Metastatic Breast Carcinoma in the Ovary (tissue), 3 donors: ENCODE data around the genes ELOA and IL22RA1.

DNA sequence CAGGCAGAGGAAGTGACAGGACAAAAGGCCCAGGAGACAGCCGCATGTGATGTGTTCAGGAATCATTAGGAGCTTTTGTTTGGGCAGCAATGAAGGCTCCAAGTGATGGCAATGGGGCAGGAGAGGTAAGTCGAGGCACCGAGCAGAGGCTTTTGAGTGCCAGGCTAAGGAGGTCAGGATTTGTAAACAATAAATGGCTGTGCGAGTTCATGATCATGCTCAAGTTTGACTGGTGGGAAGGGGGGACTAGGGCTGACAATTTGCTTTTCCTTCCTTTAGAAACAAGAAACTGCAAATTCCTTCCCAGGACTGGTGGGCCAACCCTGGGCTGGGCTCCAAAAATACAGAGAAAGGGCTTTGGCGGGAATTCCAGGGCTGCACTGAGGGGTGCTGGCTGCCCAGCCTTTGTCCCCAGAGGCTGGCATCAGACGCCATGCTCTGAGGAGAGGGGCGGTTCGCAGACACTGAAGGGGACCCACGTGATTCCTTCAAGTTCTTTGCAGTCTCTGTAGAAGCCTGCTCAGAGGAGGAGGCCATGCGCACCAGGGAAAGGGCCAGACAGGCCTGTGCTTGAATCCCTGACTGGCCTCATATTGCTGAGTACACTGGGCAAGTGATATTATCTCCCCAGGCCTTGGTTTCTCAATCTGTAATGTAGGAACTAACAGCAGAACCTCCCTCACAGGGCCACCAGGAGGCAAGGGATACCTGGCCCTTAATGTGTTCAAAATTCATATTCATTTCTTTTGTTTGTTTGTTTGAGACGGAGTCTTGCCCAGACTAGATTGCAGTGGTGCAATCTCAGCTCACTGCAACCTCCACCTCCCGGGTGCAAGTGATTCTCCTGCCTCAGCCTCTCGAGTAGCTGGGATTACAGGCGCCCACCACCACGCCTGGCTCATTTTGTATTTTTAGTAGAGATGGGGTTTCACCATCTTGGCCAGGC lies 119.5 kb downstream of the EPHB2 start:
- PRO-cap, 3 experiments, result no peak in any of the 3 experiments

DNA sequence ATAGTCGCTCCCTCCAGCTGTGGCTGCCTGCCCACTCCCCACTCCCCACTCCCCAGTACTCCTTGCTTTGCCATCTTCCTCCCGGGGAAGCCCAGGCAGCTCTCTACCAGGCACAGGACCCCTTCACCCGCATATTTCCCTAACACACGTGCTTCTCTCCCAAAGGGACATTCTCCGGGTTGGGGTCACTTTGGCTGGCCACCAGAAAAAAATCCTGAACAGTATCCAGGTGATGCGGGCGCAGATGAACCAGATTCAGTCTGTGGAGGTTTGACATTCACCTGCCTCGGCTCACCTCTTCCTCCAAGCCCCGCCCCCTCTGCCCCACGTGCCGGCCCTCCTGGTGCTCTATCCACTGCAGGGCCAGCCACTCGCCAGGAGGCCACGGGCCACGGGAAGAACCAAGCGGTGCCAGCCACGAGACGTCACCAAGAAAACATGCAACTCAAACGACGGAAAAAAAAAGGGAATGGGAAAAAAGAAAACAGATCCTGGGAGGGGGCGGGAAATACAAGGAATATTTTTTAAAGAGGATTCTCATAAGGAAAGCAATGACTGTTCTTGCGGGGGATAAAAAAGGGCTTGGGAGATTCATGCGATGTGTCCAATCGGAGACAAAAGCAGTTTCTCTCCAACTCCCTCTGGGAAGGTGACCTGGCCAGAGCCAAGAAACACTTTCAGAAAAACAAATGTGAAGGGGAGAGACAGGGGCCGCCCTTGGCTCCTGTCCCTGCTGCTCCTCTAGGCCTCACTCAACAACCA lies 59.2 kb downstream of the LACTBL1 start:
- PRO-cap, 3 experiments, result no peak in any of the 3 experiments

DNA sequence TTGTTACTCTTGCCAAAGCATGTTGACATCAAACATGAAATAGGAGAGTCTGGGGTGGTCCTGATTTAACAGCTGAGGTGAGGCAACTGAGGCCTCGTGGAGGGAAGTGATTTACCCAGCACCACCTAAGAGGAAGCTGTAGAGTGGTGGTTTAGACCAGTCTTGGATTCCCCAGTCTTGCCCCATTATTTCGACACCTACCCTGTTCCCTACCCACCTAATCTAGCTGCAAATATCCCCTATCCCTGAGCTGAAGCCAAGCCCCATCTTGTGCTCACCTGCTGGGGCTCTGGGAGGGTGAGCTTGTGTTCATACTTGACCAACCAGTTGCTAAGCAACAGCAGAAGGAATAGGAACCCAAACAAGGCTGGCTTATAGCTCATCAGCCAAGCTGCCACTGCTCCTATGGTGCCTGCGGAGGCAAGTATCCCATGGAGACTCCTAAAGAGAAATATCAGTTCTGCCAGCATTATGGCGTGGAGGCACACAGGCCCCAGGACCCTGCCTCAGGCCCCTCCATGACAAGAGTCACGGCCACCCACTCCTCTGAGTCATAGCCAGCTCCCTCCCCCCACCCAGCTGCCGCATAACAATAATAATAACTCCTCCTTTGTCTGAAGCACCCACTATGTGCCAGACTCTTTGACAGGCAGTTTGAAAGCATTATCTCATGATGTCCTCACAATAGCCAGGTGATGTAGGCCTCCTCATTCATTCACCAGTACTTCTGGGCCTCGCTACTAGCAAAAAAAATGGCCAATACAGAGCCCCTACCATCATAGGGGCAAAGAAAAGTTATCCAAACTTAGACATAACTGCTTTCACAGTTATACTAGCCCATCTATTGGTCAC lies 1.8 kb downstream of the TEX46 start:
- PRO-cap, 3 experiments, result no peak in any of the 3 experiments

GRCh38 chr1:23318464-23318835 lies 25.6 kb downstream of the HNRNPR start:
- PRO-cap, 3 experiments, result no peak in any of the 3 experiments

DNA sequence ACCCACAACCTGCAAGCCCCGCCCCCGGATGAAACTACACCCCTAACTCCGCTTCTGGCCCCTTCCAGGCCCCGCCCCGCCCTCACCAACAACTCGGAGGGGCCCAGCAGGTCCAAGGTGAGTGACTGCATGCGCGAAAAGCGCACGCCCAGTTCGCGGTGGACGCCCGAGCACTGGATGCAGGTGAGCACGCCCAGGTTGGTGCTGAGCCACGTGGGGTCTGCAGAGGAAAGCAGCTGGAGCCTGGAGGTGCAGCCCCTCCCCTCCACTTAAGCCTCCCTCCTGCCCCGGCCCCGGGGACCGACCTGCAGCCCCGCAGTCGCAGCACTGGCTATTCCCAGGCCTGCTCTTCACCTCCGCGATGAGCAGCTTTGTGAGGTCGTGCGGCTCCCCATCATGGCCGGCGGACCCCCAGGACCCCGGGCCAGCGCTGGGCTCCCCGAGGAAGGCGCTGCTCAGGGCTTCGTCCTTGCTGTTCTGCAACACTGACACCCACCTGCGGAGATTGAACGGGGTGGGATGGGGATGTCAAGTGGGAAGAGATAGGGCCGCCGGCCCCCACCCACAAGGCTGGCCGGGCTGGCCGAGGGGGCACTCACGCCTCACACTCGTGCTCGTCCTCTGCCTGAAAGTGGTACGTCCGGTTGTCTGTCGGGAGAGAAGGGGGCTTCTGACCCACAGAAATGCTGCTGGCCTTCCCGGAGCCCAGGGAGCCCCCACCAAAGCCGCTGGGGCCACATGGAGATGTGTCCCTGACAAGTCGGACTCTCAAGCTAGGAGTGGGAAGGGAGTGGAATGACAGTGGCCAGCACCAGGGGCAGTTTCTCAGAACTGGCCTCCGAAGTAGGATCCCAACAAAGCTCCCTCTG lies 12.5 kb upstream of the TCEA3 start:
- PRO-cap, 3 experiments, result no peak in any of the 3 experiments

- PRO-cap, 3 experiments, result no peak in any of the 3 experiments
Measured at GRCh38 chr1:23444031-23444577, 19.6 kb upstream of the TCEA3 start.

GRCh38 chr1:23523974-23524636 lies 6.9 kb downstream of the E2F2 start:
- PRO-cap, 3 experiments, result no peak in any of the 3 experiments

DNA sequence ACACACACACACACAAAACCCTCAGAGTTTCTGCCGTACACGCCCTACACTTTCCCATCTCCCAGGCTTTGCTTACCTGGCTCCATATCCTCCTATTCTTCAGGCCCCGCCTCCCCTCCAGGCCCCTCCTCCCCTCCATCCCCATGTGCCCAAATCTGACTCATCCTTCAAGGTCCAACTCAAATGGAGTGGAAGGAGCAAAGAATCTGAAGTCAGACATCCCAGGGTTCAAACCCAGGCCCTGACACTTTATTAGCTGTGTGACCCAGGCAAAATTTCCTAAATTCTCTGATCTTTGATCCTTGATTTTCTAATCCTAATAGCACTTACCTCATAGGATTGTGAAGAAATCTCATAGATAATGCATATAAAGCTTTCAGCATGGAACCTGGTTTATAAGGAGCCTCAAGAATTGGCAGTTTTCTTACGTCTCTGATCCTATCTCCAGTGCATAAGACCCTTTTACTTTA lies 3.8 kb upstream of the E2F2 start:
- PRO-cap, 3 experiments, result no peak in any of the 3 experiments

DNA sequence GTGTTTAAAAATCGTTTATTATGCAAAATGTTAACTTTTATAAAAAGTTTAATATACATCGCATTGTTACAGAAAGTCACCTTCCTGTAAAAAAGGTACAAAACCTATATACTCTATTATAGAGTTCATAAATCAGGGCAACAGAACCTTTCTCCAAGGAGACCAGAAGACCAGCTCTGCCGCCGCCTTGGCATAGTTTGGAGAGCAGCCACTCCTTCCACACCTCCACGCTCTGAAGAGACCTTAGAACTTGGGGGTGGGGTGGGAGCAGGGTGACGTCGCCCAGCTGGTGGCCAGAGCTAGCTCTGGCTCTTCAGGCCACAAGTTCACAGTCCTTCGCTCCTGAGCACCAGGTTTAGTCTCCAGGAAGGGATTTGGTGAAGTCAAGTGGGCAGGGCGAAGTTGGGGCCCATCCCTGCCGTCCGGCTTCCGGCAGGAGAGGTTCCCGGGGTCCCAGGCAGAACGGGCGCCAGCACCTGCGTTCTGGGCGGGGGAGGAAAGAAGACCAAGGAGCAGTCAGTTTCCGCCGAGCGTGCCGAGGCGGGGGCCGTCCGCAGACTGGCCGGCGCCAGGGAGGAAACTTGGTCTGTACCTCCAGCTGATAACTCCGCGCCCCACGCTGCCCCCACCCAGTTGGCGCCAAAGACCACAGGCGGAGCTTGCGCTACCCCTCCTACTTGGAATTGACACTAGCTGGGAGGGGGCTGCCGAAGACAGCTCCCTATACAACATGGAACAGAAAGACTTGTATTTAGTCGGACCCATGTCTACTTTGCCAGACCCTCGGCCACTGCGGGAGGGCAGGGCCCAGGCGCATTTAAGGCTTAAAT lies 1.2 kb downstream of the ID3 start:
- PRO-cap, 3 experiments, result peak in 2 of 3 experiments; most common plus-strand start position 438 of the sequence (in 2); most common minus-strand start position 199 of the sequence (in 1)

GRCh38 chr1:23577076-23577938 lies 18.0 kb upstream of the ID3 start:
- PRO-cap, 3 experiments, result peak in 3 of 3 experiments; most common plus-strand start chr1:23577589 (in 2); most common minus-strand start chr1:23577499 (in 3)

DNA sequence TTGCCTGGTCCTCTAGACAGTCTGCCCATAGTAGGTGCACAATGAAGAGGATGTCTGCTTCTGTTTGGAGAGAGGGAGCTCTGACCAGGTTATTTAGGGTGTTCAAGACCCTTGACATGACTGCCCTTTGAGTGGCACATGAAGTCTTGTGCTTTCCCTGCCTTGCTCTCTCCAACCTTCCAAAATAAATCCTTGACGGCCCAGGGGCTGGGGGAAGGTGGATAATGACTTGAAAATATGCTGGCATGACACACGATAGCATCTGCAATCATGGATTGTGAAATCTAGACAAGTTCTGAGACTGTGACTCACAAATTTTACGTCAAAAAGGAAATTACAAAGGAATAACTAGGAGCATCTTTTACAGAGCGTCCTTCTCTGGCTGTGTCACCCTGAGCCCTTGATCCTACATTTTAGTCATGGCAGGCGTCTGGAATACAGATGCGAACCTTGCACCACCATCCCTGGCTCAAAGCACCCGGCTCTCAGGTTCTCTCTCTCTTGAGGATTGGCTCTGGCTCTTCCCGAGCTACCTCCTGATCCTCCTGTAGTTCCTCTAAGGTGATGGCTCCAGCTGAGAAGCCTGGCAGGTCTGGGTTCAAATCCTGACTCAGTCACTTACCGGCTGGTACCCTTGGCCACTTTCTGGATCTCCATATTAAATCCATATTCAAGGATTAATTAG lies 26.3 kb upstream of the ID3 start:
- PRO-cap, 3 experiments, result no peak in any of the 3 experiments

- PRO-cap, 3 experiments, result no peak in any of the 3 experiments
Measured at GRCh38 chr1:23692358-23693303, 1.0 kb downstream of the RPL11 start.

GRCh38 chr1:23742739-23743640 lies at the start of gene ELOA:
Gene ELOA, plus strand, starts transcription at chr1:23743471.
- PRO-cap, 3 experiments, result peak in 3 of 3 experiments; most common plus-strand start chr1:23743471 (in 3); most common minus-strand start chr1:23743427 (in 2)

DNA sequence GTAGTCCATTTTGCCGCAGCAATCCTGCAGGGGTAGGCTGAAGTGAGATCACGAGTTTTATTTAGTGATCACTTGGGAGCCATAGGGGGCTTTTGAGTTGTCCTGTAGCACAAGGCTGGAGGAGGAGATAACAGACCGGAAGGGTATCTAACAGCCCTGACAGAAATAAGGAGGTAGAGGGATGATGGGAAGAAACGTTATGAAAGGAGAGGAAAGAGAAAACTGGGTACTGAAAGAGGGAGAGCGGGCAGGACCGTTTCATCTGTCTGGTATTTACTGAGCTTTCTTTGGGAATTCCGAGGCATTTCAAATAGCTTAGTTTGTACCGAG lies 718 bp upstream of the FUCA1 start:
- PRO-cap, 3 experiments, result no peak in any of the 3 experiments

GRCh38 chr1:23897150-23897641 lies 16.0 kb downstream of the CNR2 start:
- PRO-cap, 3 experiments, result no peak in any of the 3 experiments

DNA sequence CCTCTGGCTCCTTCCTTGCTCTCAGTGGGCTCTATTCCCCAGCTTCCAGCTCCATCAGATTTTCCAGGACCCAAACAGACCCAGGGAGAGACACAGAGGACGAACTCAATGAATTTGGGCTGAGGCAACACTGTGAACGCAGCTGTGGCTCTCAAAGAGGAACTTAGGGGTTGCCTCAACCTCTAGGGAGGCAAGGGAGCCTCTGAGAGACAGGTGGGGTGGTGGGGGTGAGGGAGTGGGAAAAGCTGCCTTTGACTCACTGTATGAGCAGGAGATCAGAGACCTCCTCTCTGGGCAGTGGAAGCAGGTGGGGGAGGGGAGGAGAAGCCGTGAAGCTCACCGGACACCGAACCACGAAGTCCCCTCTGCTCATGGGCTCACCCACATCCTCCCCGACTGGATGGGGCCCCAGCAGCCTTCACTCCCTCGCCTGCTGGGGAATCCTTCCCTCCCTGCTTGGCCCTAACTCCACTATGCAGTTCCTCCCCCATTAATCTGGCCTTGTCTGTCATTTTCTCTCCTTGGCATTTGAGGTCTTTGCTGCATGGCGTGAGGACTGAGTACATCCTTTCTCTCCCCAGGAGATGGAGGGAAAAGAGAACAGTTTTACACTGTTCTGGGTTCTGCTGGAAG lies 4.3 kb downstream of the CNR2 start:
- PRO-cap, 3 experiments, result no peak in any of the 3 experiments

GRCh38 chr1:24003488-24003936 lies 23.4 kb upstream of the SRSF10 start:
- PRO-cap, 3 experiments, result peak in 1 of 3 experiments; most common plus-strand start chr1:24003664 (in 1)

DNA sequence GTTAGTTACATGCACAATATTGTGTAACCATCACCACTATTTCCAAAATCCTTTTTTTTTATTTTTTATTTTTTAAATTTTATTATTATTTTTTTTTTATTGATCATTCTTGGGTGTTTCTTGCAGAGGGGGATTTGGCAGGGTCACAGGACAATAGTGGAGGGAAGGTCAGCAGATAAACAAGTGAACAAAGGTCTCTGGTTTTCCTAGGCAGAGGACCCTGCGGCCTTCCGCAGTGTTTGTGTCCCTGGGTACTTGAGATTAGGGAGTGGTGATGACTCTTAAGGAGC lies 51.2 kb upstream of the SRSF10 start:
- PRO-cap, 3 experiments, result no peak in any of the 3 experiments

DNA sequence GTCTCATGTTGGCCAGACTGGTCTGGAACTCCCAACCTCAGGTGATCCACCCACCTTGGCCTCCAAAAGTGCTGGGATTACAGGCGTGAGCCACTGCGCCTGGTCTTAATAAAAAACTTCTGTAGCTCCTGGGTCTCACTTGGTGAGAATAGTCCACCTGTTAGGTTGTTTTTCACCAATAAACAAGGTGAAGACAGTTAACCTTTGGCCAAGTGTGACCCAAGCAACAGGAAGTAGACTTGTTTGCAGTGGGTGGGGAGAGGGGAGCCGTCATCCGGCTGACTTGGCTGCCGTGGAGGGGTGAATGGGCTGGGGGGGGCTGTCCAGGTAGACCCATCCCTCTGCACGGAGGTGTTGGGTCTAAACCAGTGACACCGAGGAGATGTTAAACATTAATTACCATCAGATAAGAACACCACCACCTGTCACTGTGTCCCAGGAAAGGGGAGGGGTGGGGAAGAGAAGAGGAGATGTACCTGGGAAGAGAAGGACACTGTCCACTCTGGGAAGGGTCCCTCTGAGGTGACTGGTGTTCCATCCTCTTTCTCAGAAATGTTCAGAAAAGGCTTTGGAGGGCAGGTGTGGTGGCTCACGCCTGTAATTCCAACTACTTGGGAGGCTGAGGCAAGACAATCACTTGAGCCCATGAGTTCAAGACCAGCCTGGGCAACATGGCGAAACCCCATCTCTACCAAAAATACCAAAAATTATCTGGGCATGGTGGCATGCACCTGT lies 6.5 kb upstream of the MYOM3 start:
- PRO-cap, 3 experiments, result no peak in any of the 3 experiments

DNA sequence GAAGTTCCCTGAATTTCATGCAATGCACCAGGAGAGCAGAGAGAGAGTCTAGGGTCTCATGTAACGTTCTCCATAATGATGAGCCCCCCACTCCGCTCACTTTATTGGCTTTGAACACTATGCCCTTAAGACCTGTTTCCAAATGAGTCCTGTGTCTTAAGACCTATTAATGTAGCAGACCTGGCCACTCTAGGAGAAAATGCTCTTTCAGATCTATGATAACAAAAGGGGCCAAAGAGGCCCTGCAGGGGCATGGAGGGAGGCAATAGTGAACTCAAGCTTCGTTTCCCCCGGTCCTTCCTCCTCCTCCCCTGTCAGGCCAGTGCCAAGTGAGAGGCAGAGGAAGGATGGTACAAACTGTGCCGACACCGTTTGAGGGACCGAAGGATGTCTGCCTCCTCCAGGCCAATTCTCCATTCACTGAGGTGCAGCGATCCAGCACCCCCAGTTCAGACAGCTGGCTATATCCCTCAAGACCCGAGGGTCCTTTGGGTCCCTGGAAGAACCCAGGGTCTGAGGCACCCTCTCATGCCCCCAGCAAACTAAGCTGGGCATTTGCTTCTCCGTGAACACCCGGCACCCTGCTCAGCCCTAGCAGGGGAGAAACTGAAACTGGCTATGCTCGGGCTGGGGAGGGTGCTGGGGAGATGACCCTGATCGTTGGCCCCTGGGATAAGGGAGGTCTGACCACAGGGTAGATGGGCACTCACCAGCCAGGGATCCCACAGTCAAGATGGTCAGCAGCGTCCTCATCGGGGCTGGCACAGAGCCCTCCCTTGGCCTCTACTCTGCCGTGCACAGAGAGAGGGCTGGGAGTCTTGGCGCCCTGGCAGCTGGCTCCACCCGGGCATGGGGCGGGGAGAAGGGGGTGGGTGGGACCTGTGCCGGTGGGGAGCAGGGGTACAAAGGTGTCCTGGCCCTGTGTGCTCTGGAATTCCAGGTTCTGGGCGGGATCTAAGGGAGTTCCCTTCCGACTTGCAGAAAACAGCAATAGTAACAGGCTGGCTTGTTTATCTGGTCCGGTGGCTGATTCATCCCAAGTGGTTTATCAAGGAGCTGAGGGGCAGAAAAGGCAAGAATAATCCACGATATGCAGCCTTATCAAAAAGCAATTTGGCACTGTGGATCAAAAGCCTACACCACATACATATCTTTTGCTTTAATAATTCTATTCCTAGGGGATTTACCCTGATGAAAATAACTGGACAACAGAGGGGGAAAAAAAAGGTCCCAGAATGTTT lies at the start of gene IL22RA1:
Gene IL22RA1, minus strand, starts transcription at position 811 of the 1,241 bp plus-strand sequence.
- PRO-cap, 3 experiments, result no peak in any of the 3 experiments